NALM6 (cell line): ENCODE measurements around a stretch of chr18.

DNA sequence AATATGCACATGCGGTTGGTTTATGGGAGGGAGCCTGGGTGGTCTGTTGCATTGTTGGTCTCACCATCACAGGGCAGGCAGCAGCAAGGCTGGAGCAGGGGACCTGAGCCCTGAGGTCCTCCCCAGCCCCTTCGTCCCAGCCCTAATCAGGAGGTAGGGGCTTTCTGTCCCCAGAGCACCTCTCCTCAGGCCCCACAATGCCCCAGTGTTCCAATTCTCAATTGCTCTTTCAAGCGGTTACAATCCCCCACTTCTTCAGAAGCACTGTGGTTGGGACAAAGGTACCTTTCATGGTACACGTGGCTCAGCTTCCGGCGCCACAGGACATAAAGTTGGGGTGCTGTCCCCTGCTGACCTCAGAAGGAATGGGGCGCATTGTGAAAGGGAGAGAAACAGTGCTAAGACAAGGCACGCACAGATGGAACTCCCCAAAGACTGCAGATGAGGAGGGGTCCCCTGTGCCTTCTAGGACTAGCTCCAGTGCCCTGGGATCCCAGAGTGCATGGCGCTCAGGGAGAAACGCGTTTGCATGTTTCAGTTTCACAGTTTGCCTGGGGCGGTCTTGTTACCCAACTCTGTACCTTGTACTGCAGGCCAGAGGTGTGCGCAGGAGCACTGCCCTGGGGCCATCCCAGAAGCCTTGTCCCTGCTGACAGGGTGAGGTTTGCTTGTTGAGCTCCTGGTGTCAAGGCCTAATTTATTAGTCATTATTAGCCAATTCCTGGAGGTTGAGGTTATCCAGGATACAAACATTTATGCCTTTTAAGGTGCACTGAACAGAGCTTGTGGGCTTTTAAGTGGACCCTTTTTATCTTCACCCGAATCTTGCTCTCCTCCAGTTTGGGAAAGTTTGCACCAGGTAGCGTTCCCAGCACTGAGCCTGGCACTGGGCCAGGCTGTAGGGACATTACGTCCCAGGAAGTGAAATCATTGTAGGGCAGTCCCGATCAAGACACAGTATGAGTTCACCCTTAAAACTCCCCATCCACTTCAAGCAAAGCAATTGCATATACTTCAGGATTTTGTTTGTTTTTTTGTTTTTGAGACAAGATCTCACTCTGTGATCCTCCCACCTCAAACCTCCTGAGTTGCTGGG lies 7.6 kb downstream of the CNDP1 start:
- PRO-cap = no peak

GRCh38 chr18:74544727-74545360 lies 10.5 kb downstream of the CNDP1 start:
- PRO-cap = no peak

- PRO-cap = bidirectional peak, plus-strand start at chr18:74598584, minus-strand start at chr18:74598412
Measured at GRCh38 chr18:74598024-74598892, 588 bp downstream of the ZNF407 start.

DNA sequence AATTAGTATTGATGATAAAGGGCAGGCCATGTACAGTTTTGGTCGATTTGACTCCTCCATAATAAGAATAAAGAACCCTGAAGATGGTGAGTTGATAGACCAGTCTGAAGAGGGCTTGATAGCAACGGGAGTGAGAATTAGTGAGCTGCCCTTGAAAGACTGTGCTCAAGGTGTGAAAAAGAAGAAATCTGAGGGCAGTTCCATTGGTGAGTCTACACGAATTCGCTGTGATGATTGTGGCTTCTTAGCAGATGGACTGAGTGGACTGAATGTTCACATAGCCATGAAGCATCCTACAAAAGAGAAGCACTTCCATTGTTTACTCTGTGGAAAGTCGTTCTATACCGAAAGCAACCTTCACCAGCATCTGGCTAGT lies 37.4 kb downstream of the ZNF407 start:
- PRO-cap = no peak

- PRO-cap = no peak
Measured at GRCh38 chr18:74861954-74862493, 264.4 kb downstream of the ZNF407 start.

GRCh38 chr18:74905204-74905592 lies 303.7 kb downstream of the PTGR3 start:
- PRO-cap = no peak

DNA sequence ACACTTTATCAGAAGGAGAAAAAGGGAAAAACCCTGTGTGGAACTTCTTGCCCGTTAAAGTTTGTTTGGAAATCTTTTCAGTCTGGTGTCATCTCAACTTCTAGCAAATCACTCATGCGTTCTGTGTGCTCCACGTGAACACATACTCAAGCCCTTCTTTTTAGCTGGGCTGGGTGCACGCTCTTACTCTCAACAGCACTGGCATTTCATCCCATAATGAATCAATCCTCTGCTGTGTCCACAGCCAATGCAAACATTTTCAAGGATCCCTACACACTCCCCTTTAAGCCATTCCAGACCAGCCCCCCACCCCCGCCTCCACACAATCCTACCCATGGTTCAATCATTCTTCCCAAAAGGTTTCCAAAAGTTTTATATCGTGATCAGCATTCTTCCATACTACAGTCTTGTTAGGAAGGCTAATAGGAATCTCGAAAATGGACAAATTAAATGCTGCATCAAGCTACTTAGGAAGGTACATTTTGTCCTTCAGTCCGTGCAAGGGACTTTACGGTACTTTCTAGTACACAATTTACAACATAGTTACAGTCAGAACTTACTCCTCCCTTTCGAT lies 1.5 kb downstream of the PTGR3 start:
- PRO-cap = no peak

GRCh38 chr18:75216081-75216554 lies 5.5 kb downstream of the TSHZ1 start:
- PRO-cap = no peak

DNA sequence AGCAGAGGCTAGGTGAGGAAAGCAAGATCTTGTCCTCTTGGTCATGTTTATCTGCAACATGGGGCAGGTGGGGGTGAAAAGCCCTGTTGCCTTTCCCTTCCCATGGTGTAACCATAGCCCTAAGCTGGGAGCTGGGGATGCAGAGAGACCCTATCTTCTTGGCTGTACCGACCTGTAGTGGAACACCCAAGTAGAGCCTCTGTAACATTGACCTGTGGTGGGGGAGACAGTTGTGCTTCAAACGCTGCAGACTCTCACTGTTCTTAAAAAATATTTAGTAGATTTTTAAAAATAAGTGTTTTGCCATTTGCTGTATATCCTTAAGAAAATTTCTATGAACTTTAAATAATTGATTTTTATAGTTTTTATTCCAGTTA lies 247.3 kb upstream of the SMIM21 start:
- PRO-cap = no peak

- PRO-cap = no peak
Measured at GRCh38 chr18:75679063-75679915, 251.8 kb upstream of the SMIM21 start.

GRCh38 chr18:76361139-76362464 lies 133.4 kb downstream of the ZNF516 start:
- PRO-cap = no peak

GRCh38 chr18:76478978-76480112 lies 15.7 kb downstream of the ZNF516 start:
- PRO-cap = no peak

GRCh38 chr18:76483096-76484135 lies 11.6 kb downstream of the ZNF516 start:
- PRO-cap = no peak

DNA sequence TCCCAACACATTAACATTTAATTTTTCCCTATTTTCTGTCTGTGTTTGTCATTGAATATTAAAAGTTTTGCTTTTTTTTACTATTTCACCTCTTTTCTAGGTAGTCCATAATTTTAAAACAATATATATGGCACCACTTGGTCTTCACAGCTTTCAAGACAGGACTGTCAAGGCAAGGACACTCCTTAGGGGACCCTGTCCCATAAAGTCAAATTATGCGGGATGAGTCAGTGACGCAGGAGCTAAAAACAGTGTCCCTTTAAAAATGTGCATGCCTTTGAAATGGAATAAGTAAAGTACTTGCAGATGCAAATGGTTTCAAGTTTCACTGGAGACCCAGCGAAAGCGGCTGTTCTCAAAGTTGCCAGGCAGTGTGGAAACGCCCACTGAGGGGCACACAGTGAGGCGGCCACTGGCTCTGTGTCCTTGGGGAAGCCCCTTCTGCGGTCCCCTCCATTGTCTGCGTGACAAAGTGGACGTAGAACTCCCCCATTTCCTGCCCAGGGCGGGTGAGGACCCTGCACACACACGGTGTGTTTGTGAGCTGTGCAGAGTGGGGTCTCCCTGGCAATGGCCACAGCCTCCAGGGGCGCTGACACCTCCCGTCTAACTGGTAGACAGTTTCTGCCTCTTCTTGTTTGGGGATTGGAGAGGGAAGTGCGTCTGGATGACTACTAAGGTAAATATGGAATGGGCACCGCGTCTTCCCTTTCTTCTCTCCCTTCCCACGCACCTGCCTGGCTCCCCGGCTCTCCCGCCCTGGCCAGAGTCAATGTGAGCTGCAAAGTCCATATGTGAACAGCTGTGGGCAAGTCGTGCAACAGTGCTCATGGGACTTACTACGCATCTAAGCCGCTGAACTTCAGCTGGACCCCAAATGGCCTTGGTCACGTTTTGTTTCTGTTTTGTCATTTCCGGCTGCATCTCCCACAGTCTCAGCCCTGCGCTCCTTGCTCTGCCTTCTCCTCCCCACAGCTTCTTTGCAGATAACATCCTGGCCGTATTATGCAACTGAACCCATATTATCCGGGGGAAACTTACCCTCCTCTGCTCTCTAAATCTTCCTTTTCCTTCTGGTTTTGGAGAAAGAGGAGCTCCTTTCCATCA lies 33.6 kb upstream of the ZNF516 start:
- PRO-cap = no peak

DNA sequence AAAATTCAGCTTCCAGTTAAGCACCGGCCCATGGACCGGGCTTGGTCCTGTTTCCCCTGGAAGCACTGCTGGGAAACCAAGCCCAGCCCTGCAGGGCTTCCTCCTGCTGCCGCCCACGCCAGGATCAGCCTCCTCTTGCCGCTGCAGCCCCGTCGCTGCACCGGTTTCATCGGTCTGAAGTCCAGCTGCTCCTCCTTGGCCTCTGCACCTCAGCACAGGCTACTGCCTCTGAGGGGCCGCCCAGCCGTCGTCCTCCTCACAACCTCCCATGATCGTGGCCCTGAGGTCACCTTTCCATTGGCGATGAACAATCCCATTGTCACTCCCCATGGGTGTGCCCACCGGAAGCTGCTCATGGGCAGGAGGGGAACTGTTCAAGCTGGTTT lies 64.2 kb upstream of the ZNF516 start:
- PRO-cap = no peak

DNA sequence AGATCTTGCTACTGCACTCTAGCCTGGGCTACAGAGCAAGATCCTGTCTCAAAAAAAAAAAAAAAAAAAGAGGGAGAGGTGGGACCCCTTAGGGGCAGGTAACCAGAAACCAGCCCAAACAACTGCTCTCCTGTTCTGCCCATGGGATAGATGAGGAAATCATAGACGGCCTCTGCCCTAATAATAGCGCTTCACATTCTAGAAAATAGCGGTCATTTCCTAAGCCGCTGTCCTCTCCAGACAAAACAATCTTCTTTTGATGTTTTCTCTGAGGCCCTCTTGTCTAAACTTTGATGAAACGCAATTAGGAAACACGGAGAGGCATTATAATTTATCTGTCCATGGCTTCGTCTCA lies 151.8 kb upstream of the ZNF236 start:
- PRO-cap = no peak

- PRO-cap = no peak
Measured at GRCh38 chr18:76679810-76680647, 142.3 kb upstream of the ZNF236 start.

DNA sequence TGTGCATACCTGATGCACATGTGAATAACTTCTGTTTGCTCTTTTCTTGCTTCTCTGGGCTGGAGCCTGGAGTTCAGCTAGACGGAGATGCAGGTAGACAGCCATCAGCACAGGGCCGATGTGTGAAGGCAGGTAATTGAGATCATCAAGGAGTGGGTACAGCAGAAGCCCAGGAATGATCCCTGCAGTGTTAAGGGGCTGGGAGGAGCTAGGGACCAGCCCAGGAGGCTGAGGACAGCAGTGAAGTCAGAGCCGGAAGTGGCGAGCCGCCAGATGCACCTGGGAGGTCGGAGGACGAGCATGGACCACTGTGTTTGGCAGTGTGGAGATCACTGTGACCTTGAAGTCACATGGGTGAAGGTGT lies 6.3 kb upstream of the ZNF236 start:
- PRO-cap = no peak

DNA sequence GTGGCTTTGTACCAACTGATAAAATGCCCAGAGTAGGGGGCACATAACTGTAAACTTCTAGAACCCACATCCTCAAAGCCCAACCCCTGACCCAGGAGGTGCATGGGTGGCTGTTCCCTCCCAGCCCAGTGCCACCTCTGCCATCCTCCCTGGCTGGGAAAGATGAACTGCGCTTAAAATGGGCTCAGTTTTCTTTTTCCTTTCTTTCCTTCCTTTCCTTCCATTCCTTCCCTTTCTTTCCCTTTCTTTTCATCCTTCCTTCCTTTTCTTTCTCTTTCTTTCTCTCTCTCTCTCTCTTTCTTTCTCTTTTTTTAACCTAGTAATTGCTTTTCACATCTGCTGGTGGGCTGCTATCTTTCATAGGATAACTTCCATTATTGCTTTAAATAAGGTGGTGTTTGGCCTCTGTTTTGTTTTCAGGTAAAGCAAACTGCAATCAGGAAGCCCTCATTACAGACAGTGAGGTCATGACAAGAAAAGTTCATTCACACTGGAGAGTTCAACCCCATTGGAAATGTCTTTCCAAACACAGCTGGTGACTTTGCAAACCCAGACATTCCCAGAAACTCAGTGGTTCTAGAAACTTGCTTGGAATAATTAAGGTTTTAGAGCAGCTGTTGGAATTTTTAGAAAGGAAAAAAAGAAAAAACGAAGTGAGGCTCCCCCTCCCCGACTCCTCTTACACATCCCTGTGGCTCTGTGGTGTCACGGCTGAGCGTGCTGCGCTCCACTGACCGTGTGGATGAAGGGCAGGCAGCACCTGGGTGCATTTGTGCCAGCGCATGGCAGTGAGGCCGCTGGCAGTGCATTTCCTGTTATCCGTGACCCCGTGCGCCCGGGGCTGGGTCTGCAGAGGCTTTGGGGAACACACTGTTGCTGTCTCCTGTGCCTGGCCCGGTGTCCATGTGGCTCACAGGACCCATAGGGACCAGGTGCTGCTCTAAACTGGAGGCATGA lies 77.0 kb downstream of the MBP start:
- PRO-cap = bidirectional peak, plus-strand start at position 730 of the sequence, minus-strand start at position 701 of the sequence

- PRO-cap = no peak
Measured at GRCh38 chr18:77056263-77057118, 76.1 kb downstream of the MBP start.